ENCODE measurements around the genes NUPR1, SULT1A1 and RABEP2.

- RRBS, 2 experiments, result no CpG with 5 or more reads among the region's 4 CpGs
These were observed 5.2 kb downstream of the IL21R start for GRCh38 chr16:27407055-27407665.

DNA sequence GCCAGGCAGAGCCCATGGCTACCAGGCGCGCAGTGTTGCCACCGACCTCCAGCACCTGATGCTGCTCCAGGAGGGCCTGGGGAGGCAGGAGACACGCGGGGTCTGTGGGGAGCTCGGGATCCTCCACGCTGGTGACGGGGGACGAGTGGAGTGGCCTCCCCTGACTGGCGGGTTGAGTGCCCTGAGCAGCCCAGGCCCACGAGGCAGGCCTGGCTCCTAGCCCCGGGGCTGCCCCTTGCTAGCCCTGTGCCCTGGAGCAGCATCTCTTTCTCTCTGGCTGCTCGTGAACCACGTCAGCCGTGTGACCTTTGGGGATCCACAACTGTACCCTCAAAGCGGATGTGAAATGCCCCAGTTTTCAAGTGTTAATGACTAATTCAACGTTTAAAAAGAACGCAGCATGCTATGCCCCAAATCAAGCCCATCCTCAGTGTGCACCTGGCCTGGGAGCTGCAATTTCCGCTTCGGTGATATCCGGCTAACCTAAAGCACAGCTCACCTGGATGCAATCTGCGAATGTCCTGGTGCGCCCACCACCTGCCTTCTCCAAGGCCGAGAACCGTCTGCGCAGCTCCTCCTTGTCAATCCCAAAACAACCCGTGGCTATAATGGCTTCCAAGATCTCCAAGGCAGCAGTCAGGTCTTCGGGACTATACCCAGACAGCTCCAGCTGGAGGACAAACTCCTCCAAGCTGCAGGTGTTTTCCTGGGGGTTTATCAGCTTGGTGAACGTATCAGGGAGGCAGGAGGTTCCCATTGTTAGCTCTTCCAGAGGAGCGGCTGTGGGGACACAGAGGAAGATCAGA is 63.0 kb downstream of the IL21R start:
- RRBS, 2 experiments, result no CpG with 5 or more reads among the region's 30 CpGs

DNA sequence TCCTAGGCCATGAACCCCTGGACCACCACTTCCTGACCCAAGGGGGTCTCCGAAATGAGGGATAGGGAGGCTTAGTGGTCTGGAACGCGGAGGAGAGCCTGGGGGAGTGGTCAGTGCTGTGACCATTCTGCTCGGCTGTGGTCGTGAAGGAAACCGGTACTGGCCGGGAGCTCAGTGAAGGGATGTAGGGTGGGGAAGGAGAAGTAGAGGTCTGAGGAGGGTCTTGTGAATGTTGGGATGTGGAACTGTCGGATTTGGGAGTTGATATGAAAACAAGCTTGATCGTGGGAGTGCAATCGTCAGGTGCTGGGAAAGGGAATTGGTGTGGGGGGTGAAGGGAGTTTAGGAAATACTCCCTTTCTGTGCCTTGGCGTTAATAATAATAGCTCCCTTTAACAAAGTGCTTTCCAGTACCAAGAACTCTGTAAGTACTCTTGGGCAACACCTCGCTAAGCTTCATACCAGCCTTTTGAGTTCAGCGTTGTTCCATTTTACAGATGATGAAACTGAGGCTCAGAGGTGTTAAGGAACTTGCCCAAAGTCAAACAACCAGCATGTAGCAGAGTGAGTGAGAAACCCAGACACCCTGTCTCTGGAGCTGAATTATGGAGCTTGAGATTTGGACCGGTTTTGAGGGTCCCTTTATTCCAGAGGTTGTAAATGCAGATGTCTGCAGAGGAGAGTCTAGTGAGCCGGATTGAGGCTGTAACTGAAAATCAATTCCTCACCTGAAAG is 475 bp downstream of the KATNIP start:
- RRBS, 2 experiments, result 17 to 29% methylated on average over 1 of the region's 15 CpGs

DNA sequence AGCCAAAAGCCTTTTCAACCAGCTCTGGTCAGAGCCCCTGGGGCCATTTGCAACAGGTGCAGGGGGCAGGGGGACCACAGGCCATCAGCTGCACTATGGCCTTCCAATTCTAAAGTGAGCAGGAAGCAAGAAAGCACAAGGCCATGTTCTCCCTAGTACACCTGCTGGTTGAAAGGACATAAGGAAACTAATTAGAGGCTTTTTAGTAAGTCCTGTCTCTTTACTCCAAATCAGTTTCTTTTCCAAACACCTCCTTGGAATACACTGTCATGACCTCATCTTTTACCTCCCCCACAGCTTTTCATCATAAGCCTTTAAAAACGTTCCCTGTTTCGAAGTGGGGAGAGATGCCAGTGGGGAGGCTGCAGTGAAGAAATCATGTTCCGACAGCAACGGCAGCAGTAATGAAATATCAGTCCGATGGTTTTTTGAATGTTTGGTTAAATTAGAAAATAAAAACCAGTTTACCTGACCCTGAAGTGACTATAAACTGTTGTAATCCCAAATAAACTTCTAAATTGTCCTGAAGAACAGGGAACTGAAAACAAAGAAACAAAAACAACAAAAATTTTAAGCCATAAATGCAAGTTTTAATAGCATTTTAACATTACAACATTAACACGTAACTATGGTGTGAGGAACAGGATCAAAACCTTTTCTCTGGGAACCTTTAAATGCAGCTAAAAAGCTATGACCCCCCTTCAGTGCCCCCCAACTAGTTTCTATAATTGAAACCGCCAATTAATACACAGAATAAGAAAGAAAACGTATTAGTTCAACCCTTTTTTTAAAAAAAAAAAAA is 68.6 kb upstream of the GSG1L start:
- RRBS, 2 experiments, result no CpG with 5 or more reads among the region's 8 CpGs

DNA sequence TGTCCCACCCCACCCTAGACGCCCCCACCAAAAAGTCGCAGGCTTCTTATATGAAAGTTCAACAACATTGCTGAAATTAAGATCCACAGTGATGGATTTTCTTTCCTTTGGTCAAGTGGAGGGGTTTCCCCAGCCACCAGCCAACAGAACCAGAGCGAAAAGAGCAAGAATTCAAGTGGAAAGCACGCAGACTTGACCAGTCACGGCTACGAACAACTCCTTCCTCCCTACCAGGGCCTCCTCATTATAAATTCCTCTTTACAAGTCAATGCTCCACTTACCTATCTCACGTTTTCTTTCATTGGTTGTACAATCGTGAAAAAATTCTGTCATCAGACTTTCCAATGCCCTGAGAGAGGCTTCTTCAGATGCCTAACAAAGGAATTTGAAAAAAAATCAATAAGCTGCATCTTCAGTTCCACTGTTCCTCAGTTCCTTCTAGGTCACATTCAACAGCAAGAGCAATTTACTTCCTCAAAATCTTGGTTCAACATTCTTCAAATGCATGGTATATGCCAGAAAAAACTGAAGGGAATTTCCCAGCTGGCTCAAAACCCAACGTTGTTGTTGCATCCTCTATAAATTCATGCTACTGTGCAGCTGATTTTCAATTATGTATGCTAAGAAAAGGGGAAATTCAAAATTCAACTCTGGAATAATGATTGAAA is 31.0 kb downstream of the XPO6 start:
- RRBS, 2 experiments, result no CpG with 5 or more reads among the region's 9 CpGs

DNA sequence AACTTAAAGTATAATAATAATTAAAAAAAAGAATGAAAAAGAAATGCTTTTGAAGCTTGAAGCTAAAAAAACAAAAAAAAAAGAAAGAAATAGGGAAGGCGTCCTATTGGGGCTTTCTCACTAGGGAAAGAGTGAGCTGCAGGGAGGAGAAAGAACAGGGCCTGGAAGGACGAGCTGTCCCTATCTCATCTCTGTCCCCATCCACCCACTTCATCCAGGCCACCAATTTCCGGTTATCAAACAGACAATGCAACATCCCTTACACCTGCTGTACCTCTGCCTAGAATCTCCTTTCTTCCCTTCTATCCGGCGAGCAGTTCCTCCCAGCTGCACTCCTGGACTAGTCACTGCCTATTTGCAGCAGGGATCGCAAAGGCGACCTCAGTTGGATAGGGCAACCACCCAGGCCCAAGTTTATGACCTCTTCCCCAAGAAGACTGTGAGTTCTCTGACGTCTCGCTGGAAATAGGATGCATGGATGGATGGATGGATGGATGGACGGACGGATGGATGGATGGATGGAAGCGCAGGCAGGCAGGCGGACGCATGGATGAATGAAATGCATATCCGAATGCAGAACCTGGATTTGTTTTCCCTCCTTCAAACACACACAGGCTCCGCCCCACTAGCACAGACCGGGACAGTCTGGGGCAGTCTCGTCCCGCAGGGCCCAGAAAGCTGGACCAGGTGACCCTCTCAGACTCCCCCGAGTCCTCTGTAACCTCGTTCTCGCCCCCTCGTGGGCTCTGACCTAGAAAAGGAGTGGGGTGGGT is 646 bp upstream of the SBK1 start:
- RRBS, 2 experiments, result 9 to 25% methylated on average over 1 of the region's 23 CpGs

- RRBS, 2 experiments, result no CpG with 5 or more reads among the region's 12 CpGs
These were observed 4.2 kb downstream of the NUPR1 start for GRCh38 chr16:28534215-28535272.

- RRBS, 2 experiments, result 17% methylated on average over 2 of the region's 25 CpGs; no CpG with 5 or more reads in 1 of the 2 experiments
These were observed at the start of gene NUPR1 for GRCh38 chr16:28538508-28539598. NUPR1 (minus strand) TSS chr16:28538974.

- RRBS, 2 experiments, result no CpG with 5 or more reads among the region's 22 CpGs
These were observed 3.0 kb downstream of the SULT1A1 start for GRCh38 chr16:28606506-28607553.

- RRBS, 2 experiments, result no CpG with 5 or more reads among the region's 9 CpGs
These were observed at the start of gene SULT1A1 for GRCh38 chr16:28609865-28610557. SULT1A1 (minus strand) TSS chr16:28610044.

DNA sequence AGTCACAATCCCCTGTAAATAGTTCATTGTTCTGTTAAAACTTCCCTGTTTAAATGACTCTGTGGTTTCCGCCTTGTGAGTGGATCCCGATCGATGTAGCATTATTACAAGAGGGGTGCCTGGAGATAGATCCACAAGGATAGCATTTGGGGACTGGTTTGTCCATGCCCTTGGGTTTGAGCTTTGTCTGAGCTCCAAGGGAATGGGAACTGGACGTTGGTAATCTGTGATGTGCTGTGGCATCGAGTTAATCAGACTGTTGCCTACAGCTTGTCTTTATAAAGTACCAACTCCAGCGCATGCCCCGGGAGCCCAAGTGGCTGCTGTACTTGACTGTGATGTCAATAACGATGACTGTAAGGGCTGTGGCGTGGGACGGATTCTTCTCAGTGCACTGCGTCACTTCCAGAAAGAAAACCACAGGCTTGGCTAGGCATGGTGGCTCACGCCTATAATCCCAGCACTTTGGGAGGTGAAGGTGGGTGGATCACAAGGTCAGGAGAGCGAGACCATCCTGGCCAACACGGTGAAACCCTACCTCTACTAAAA is 19.3 kb upstream of the ATXN2L start:
- RRBS, 2 experiments, result no CpG with 5 or more reads among the region's 14 CpGs

- RRBS, 2 experiments, result no CpG with 5 or more reads among the region's 11 CpGs
These were observed 10.1 kb downstream of the ATXN2L start for GRCh38 chr16:28832430-28833718.

DNA sequence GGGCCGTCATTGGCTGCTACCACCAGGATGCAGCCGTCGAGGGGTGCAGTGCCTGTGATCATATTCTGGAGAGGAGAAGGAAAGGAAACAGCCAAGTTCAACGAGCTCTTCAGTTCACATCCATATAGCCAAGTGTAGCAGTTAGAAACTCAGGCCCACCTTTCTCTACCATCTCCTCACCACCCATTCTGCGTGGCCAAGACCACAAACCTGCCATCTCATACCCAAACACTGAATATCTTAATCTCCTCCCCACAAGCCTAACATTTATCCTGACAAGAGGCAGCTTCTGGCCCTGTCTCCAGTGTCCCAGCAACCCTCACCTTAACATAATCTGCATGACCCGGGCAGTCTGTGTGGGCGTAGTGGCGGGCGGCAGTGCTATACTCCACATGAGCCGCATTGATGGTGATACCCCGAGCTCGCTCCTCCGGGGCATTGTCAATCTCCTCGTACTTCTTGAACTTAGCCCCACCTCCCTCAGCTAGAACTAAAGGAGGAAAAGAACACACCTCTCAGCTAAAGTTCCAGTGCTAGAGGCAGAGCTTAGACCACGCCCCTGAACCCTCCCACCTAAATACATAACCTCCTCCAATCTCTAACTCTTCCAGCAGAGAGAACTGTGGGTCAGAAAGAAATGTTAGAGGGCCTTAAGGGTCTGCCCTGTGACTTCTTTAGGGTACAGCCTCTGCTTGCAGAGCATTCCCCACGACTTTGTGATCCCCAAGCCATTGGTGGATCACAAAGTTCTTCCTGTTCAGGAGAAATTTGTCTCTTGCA is 967 bp downstream of the TUFM start:
- RRBS, 2 experiments, result 43 to 49% methylated on average over 8 of the region's 16 CpGs

GRCh38 chr16:28908473-28908955 is 16.5 kb downstream of the RABEP2 start:
- RRBS, 2 experiments, result no CpG with 5 or more reads among the region's 11 CpGs

DNA sequence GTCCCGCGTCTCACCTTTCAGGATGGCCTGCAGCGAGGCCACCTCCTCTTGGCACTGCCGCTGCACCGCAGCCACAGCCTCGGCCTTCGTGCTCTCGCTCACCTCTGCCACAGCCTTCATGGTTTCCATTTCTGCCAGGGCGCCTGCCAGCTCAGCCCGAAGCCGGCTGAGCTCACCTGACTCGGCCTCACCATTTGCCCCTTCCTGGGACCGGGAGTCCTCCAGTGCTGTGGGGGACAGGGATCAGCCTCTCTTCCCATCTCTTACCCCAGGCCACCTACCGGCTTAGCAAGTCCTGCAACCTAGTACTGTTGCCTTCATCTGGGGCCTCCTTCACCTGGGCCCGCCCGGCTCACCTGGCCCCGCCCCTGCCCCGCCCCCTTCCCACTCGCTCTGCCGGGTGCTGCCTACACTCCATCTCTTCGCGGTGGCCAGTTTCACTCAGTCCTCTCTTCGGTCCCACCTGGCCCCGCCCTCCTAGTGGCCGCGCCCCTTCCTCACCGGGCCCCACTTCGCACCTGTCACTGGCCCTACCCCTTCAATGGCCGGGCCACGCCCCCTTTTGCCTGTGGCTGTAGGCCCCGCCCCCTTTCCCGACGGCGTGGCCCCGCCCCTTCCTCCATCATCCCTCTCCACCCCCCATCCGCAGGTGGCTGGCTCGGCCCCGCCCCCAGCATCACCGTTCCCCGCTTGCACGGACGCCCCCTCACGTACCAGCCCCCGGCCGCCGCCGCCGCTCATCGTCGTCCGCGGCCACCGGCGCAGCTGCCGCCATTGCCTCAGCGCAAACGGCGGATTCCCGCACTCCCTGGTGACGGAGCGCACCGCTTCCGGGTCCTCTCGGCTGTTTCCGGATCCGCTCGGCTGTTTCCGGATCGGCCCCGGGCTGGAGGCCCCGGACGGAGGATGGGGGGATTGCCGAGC is at the start of gene RABEP2:
TSS of gene RABEP2 (minus strand) at position 850 of the 924 bp plus-strand sequence.
- RRBS, 2 experiments, result 3 to 7% methylated on average over 38 to 39 of the region's 73 CpGs

- RRBS, 2 experiments, result no CpG with 5 or more reads among the region's 13 CpGs
These were observed 5.4 kb downstream of the LAT start for GRCh38 chr16:28990173-28990817.

DNA sequence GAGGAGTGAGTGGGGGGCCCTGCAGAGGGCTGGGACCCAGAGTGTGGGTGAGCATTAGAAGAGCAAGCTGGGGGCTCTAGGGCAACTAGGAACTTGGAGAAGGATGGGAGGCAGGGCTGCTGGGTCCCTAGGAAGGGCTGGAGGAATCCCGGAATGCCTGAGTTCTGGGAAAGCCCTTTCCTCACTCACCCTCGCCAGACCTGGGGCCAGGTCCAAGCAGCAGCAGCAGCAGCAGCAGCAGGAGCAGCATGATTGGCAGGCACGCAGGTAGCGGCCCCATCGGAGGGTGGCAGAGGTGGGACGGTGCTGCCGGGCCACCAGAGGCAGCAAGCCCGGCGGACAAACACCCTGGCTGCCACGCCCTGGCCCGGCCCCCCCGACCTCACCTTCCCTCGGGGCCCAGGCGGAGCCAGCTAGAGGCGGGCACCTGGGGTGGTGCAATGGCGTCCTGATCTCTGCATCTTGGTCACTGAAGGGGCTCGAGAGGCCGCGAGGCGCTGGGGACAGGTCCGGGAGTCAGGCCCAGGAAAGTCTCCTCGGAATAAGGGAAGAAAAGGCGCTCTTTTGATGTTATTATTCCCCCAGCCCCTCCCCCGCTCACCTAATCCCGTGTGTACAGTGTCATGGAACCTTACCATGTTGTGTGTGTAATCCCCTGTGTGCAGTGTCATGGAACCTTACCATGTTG is 122.5 kb downstream of the LAT start:
- RRBS, 2 experiments, result 61 to 82% methylated on average over 3 of the region's 25 CpGs

DNA sequence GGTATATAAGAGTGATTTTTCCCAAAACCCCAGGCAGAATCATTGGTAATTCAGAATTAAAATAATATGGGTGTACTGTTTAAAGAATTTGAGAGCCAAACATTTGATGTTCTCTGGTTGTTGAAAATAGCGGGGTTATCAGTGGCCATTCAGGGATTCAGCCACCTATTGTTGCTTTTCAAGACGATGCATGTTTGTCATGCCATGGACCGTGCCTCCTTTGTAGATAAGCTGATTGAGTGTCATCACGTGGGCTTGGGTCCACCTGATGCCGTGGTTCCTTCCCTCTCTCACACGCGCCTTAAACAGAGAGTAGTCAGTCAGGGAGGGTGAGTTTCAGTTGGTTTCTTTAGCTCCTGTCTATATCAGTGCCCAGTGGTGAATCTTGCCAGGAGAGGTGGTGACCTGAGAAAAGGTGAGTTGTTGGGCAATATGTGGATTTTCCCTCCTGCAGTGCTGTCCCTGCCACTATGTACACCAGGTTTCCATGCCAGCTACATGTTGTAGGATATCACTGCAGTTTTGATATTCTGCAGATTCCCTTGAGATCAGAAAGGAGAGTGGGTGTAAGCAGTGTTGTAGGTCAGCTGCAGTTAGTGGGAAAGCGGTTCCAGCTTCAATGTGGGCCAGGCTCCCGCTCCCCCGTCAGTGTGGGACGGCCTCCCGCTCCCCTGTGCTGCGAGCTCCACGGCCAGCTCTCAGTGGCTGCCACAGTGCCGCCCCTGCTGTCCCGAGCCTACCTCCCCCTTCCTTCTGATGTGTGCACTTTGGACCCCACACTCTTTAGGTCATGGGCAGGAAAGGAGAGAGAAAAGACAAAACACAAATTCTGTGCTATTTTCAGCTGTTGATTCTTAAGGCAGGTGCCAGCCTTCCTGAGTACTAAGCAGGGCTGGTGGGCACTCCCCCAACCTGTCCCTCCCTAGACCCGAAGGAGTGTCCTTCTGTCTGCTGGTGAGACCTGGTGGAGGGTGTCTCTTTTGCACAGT is 129.8 kb downstream of the LAT start:
- RRBS, 2 experiments, result no CpG with 5 or more reads among the region's 17 CpGs

DNA sequence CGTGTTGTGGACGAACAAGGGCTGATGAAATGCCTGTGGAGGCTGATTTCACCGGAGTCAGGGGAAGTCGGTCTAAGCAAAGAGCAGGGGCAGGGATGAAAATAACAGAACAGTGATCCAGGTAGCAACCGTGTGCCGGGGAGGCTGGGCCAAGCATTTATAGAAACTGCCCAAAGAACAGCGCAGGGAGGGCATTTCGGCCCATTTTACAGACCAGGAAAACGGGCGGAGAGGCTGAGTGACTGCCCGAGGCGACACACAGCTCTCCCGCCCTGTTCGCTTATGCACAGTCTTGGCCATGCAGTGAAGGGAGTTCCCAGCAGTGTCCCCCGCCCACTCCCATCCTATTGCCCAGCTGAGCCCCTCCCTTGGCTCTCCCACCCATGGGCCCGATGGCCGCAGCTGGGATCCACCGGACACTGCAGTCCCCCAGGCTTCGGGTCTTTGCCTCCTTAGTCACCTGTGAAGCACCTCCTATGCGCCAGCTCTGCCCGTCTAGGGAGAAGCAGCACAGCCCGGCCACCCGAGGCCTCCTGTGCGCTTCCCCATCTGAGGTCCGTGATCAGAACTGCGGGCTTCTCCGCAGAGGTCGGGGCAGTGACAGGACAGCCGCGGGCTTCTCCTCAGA is 142.8 kb downstream of the LAT start:
- RRBS, 2 experiments, result no CpG with 5 or more reads among the region's 30 CpGs

- RRBS, 2 experiments, result no CpG with 5 or more reads among the region's 15 CpGs
These were observed 163.4 kb downstream of the LAT start for GRCh38 chr16:29148162-29148743.